ENCODE results near the genes GKAP1 and ISCA1.

DNA sequence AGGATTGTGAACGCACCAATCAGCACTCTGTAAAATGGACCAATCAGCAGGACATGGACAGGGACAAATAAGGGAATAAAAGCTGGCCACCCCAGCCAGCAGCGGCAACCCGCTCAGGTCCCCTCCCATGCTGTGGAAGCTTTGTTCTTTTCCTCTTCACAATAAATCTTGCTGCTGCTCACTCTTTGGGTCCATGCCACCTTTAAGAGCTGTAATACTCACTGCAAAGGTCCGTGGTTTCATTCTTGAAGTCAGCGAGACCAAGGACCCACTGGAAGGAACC lies 110.2 kb downstream of the SPATA31D1 start:
- PRO-cap: no peak

DNA sequence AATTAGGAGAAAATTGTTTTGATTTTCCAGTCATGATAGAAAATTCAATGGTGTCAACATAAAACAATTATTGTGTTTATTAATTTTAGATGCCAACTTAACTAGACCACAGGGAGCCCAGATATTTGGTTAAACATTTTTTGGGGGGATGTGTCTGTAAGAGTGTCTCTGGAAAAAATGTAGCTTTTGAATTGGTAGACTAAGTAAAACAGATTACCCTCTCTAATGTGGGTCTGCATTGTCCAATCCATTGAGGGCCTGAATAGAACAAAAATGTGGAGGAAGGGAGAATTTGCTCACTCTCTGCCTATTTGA lies 328.2 kb downstream of the SPATA31D1 start:
- PRO-cap: unidirectional peak, minus-strand start at position 116 of the sequence

- PRO-cap: no peak
Observed at GRCh38 chr9:82488445-82489108, 500.0 kb downstream of the SPATA31D1 start.

DNA sequence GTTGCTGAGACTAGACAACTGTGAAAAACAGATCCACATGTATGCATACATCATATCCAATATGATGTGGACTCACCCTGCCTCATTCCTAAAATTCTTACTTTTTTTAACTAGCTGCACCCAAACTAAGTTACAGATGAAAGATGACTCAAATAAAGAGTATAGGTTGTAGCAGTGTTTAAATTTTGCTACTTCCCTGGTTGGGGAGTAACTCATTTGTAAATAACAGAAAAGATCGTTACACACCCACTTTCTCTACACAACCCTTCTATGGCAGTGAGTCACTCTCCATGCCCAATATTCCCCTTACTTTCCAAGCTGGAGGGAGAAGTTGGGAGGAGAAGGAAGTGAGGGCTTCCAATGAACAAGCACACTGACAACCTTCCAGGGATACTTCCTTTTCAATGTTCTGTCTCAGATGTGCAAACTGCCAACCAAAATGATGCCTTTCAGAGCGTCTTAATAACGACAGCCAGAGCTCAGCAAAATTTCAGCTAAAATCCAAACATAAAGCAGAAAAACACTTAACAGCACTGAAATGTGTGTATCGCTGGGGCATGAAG lies 1.9 kb downstream of the RASEF start:
- PRO-cap: no peak

DNA sequence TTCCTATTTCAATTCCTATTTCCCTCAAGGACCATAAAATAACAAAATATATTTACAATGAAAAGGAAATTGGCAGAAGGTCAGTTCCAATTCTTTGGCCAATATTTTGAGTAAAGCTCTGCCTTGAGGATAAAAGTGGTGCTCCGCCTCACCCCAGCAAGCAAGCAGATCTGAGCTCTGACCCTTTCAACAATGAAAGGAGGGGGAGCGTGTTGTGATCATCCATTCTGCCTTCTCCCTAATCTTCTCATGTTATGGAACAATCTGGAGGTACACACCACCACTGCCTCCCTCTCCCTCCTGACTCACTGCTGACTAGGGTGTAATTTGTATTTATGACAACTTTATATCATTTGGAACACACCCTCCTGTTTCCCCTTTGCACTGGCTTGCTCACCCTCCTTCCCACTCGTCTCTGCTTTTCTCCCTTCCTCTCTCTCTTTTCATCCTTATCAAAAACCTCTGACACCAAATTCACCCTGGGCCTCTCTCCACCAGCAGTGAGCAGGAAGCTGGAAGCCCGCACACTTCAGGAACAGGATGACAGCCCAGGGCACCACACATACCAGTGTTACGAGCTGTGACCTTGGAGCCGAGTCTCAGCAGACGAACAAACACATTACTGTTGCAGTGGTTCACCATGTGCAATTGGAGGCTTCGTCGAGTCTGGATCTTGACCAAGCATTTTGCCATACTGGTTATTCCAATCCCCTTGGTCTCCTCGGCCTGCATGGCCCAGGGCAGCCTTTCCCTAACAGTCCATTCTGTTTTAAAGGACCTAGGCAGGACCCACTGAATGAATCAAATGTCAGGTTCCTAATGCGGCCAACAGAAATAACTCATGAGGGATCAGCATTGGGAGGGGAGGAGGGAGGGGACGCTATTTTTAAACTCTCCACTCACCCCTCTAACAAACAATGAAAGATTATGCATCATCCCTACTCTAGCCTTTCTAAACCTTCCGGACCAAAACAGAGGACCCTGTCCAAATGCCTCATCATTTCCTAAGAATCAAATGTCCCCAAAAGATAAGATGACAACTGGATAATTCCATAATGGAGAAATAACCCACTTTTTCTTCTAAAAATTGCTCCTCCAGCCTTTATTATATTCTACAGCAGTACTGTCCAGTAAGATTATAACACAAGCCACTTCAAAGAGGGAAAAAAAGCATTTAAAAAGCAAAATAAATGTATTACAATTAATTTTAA lies 203.9 kb upstream of the RASEF start:
- PRO-cap: unidirectional peak, minus-strand start at position 172 of the sequence; bidirectional peak, plus-strand start at position 497 of the sequence, minus-strand start at position 307 of the sequence

- PRO-cap: no peak
Observed at GRCh38 chr9:83304350-83305263, 233.6 kb downstream of the FRMD3 start.

GRCh38 chr9:83473110-83474044 lies 64.8 kb downstream of the FRMD3 start:
- PRO-cap: no peak

DNA sequence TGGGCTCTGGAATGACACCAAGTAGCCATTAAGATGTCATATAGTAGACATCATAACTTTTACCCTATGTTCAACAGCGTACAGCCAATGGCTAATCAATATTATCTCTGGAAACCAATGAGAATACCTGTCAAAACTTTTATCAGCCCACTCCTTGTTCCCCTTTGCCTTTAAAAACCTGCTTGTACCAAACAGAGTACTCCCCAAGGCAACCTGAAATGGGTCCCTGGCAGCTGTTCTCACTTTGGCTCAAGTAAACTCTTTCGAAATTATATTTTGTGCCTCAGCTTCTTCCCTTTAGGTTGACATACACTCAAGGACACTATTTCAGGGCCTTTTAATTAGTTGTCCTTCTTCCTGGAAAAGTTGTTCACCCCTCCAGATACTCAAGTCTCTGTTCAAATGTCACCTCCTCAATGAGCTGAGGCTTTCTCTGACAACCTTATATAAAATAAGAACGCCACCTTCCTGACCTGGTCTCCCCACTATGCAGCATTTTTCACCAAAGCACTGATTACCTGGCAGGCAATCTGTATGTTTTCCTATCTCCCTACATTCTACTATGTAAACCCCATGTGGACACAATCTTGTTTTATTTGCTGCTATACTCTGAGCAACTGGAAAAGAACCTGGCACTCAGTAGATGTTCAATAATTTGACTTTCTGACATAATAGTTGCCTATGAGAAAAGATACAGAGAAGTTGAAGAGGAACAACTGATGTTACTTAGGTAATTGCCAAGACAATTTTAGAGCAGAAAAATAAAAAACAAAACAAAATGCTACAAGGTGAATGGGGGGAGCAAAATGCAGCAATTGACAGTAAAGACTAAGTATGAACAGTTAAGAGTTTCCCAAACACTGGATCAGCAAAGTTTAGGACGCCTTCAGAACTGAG lies 35.3 kb downstream of the IDNK start:
- PRO-cap: no peak

DNA sequence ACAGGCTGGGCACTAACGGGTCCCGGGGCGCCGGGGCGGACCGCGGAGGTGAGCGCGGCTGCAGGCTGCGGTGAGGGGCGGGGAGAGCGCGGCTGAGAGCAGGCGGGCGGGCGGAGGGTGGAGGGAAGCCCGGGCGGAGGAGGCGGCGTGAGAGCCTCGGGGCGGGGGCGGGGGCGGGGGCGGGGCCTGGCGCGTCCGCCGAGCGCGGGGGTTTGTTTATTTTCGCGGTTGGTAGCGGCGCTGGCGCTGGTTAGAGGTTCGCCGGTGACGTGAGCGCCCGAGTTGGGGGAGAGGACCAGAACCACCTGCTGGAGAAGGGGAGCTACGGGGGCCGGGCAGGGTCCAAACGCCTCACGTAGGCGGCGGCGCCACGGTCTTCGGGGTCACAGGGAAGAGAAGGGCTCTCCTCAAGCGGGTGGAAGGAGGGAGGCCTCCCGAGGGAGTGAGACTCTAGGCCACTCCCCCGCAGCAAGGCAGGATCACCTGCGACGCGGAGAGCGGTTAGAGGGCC lies at the start of gene GKAP1:
Gene GKAP1, minus strand, starts transcription at position 90 of the 511 bp plus-strand sequence.
- PRO-cap: bidirectional peak, plus-strand start at position 345 of the sequence, minus-strand start at position 69 of the sequence

- PRO-cap: no peak
Observed at GRCh38 chr9:83977870-83978719, 1.9 kb downstream of the HNRNPK start.

GRCh38 chr9:84101896-84102655 lies 121.5 kb downstream of the RMI1 start:
- PRO-cap: no peak

DNA sequence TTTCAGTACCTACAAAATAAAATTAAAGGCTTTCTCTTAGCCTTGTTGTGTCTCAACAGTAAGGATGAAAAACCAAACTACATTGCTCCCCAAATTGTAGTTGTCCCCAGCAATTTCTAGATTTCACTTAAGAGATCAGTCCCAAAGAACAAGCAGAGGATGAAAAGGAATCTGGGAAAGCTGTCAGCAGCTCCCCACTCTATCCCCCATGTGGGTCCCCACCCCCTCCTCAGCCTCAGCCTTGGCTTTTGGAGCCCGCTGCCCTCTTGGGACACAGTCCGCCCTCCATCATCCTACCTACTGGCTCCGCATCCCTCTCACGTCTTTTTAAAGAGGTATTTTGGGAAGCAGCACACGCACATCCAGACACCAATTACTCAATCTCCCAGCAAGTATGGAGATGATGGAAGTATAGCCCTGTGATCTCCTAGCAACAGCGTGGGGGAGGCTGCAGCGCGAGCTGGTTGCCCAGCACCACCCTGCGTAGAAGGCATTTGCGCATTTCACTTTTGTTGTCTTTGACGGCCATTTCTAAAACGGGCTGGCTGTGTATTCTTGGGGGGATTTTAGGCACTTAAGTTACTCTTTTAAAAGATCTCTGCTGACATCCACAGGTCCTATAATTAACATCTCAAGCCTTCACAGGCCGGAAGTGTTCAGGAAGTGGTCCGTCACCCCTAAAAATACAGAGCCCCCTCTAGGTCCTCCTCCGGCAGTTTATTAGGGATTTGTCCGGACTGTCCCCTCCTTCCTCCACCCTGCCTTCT lies 371.2 kb downstream of the NTRK2 start:
- PRO-cap: no peak

DNA sequence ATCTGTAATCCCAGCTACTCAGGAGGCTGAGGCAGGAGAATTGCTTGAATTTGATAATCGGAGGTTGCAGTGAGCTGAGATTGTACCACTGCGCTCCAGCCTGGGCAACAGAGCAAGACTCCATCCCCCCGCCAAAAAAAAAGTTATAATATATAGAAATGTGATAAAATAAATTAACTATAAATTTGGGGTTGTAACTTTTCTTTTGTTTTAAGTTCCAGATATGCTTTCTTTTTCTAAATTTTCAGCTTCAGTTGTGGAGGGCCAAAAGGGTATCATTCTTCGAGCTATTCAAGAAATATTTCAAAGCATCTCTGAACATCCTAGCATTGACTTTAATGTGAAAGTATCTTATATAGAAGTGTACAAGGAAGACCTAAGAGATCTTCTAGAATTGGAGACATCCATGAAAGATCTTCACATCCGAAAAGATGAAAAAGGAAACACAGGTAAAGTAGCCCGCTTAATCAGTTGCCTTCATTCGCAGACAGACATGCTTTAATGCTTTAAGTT lies 80.9 kb upstream of the AGTPBP1 start:
- PRO-cap: no peak

DNA sequence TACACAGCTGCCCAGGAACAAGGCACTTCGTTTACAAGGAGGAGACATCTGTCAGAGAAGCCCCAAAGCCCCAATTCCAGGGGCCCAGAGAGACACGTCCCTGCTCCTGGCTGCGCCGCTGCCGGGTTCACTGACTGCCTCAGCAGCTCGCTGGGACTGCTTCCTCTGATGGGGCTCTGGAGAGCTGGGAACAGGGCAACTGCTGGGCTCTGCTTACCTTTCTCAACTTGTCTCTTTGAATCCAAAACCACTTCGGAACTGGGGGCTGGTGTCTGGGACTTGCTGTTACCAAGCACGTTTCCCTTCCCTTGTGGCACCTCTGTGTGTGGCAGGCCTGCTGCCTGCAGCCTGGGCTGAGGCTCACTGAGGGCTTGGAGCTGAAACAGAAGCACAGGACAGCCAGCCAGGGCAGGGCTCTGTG lies 63.2 kb downstream of the GOLM1 start:
- PRO-cap: no peak

- PRO-cap: no peak
Observed at GRCh38 chr9:86097347-86097815, 2.0 kb downstream of the GOLM1 start.

GRCh38 chr9:86282464-86283574 lies at the start of gene ISCA1:
TSS of gene ISCA1 (minus strand) at chr9:86282538.
- PRO-cap: bidirectional peak, plus-strand start at chr9:86282662, minus-strand start at chr9:86282538

DNA sequence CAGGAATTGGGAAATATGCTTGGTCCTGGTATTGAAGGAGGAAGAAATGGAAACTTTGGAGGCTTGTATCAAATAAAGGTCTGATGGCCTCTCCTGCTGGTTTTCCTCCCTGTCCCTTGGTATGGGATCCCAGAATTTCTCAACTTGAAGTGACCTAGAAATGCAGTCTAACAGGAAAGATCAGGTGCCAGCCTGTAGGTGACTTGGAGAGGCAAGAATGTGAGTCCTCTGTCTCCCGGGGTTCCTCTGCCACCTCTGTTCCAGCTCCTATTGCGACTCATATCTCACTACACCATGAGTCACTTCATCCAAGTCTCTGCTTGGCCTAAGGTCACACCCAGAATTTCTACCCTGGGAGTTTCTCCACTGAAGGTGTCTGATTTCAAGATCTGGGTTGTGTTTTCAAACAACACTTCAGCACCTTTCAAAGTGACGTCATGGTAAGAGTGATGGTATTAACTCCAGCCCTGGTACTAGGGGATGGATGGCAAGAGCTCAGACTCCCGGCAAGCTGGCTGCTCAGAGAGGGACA lies 206.0 kb downstream of the GAS1 start:
- PRO-cap: no peak

DNA sequence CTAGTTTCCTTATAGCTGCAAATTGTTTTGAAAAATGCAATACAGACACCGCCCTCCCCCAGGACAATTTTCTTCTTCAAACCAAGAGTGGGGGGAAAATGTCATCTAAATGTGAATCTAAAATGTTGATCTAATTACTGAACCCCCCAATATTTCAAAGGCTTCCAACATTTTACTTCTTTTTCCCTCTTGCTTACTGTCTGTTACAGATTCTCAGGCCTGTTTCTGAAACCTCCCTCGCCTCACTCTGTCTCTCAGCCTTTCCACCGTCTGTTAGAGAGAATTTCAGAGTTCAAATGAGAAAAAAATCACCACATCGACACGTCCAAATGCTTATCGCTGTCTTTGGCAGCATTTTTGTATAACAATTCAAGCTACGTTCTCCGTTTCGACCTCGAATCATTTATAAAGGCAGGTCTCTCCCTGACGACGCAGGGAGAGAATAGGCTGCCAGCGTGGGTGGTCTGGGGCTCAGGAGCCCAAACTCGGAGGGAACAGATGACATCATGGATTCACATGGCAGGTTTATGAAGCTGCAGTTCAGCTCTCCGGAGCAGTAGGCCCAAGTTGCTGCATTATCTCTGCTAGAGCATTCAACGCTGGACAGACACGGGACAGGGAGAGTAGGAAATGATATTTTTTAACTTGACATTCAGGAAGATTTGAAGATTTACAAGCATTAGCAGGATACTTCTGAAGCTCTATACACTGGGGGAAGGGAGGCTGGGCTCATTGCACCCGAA lies 139.8 kb downstream of the GAS1 start:
- PRO-cap: no peak

DNA sequence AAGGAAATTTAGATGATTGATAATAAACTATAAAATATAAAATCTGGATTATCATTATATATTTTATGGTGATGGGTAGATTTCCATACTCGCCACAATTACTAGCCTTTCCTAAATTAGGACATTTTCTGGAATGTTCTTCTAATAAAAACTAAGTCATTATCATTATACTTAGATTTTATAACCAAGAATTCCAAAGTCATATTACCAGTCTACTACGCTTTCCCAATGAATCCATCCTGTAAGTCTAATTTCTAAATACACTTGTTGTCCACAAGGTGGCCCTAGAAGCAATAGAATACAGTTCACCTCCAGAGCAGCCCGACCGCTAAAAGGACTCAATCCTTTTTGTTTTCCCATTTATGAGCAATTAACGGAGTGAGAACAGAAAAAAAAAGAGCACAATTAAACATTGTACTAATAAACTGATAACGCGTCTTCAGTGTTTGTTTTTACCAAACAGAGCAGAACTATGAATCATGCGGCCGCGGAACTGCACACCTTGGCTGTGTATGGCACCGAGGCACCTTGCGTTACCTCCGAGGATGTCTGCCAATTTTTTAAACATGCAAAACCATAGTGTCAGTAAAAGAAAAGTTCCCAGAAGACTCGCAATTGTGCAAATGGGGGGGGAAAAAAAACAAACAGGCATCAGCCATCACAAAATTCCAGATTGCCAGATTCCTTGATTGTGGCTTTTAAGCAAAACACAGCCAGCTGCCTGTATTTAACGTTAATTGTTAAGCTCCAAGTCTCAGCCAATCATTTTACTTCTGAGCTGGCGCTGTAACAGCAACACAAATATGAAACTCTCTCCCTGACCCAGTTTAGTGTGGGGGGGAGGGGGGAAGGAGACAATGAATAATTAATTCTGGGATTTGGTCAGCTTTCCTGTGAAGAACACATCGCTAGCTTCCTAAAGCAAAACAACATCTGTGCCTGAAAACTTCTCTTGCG lies 160.6 kb upstream of the DAPK1 start:
- PRO-cap: no peak

DNA sequence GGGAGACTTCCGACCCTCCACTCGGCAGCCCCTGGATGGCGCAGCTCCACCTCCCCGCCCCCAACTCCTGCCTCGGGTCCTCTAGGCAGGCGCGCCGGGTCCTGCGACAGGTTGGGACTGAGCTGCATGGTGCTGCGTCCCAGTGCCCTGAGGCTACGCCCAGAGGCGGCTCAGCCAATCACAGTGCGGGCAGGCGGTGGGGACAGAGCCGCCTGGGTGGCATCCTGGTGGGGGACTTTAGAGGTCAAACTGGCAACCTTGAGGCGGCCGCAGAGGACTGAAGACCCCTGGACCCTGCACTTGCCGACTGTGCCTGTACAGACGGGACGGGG lies 45.3 kb downstream of the CTSL start:
- PRO-cap: bidirectional peak, plus-strand start at position 181 of the sequence, minus-strand start at position 119 of the sequence

All from right cardiac atrium (tissue), 1 donor.